Cardiac ventricle fibroblast (primary cell): ENCODE measurements around a stretch of chrX.

DNA sequence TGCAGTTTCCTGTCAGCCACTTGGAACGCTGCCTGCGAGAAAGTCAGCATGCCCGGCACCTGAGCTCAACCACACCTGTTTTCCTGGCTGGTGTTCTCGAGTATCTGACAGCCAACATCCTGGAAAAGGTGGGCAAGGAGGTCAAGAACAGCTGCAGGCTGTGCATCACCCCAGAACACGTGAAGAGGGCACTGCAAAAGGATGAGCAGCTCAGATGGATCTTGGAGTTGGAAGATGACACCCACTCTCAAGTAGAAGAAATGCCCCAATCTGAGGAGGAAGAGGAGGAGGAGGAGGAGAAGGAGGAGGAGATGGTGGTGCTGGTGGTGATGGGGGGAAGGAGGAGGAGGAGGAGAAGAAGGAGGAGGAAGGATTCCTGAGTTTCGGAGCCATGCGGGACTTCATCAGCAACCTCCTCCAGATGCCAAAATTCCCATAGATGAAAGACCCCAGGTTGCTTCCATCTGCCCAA lies 375 bp downstream of the H2AL3 start:
- RAMPAGE, long total RNA = no peak

DNA sequence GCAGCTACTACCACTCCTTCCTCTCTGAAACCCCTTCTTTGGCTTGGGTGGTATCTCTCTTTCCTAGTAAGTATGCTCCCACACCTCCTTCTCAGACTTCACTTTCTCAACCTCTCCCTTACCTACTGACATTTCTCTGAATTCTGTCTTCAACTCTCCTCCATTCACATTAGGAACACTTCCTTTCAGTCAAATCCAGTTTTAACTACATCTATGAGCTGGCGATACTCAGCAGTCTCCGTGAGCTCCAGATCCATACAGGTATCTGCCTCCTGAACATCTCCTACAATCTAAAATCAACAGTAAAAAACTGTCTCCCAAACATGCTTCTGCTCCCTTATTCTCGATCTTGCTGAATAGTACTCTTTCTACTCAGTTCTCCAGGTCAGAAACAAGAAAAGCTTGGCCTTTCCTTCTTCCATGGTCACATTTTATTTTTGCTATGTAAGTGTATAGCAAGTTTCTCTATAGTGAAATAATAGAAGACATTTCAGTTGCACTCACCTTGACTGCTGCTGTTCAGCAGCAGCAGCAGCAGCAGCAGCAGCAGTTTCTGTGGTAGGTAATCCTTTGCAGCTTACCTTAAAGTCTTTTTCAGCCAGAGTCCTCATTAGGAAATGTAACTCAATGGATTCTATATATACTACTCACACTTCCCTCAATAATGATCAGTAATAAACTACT lies 44.9 kb downstream of the RPGR start:
- RAMPAGE, long total RNA = no peak

DNA sequence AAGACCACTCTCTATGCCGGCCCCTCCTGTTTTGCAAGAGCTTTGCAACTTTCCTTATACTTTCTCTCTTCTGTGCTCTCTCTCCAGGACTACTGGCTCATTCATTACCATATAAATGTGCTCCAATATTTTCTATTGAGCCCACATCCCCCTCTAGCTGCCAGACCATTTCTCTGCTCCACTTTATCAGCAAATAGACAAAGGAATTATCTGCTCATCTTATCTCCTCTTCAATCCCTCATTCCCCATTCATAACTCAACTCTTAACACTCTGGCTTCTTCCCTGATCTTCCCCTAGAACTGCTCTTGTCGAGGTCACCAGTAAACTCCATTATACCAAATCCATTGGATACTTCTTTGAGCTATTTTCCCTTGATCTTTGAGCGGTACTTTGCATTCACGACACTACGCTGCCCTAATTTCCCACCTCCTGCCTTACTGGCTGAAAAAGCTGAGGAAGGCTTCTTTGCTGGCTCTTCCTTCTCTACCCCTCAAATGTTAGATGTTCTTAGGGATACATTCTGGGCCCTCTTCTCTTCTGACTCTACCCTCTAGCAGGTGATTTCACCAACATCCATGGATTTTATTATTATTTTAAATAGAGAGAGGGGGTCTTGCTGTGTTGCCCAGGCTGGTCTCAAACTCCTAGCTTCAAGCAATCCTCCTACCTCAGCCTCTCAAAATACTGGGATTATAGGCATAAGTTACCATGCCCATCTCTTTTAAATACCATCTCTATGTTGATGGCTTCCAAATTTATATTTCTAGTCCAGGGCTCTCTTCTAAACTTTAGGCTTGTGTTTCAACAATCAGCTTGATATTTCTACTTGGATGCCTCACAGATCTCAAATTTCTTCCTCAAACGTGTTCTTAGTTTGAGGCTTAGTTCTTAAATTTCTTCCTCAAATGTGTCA lies 33.3 kb downstream of the RPGR start:
- RAMPAGE, long total RNA = no peak

- RAMPAGE, long total RNA = no peak
Observed at GRCh38 chrX:38409332-38409658, 56.9 kb downstream of the OTC start.

GRCh38 chrX:38803229-38803496 lies 1.9 kb downstream of the MID1IP1 start:
- RAMPAGE, long total RNA = no peak

DNA sequence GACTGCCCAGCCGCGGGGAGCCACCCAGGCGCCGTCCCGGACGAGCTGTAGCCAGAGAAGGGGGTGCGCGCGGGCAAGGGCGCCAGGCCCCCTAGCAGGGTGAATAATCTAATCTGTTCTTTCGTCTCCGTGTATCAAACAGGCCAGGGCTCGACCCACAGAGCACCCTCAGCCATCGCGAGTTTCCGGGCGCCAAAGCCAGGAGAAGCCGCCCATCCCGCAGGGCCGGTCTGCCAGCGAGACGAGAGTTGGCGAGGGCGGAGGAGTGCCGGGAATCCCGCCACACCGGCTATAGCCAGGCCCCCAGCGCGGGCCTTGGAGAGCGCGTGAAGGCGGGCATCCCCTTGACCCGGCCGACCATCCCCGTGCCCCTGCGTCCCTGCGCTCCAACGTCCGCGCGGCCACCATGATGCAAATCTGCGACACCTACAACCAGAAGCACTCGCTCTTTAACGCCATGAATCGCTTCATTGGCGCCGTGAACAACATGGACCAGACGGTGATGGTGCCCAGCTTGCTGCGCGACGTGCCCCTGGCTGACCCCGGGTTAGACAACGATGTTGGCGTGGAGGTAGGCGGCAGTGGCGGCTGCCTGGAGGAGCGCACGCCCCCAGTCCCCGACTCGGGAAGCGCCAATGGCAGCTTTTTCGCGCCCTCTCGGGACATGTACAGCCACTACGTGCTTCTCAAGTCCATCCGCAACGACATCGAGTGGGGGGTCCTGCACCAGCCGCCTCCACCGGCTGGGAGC lies 3.5 kb downstream of the MID1IP1 start:
- RAMPAGE, long total RNA = no peak

DNA sequence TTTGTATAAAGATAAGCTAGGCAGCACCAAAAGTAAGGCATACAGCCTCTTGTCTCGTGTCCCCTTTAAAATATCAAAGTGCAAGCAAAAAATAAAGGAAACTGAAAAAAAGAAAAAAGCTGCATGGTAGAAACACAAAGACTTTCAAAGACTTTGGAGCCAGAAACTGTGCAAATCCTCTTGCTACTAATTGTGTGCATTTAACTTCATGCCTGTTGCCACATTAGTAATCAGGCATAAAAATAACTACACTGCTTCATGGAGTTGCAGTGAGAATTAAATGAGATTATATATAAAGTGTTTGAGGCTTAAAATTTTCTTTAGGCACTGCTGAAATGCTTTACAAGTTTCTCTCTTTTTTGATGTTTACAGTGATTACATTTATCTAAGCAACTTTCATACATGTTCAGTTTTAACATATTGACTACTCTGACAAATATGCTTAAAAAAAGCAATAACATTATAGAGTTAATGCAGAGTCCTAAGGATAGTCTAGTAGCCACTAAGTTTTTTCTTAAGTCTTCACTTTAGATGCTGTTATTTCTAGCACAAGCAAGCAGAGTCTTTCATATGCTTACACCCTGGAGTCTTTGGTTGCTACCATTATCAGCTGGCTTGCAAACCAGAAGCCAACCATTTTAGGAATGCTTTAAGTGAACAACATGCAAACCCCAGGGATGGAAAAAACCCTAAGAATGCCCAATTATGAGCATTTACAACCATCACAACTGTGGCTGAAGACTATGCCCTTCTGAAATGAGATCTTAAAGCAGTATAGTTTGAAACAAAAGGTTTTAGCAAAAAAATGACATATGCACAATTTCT lies 6.4 kb downstream of the MID1IP1 start:
- RAMPAGE, long total RNA = no peak

DNA sequence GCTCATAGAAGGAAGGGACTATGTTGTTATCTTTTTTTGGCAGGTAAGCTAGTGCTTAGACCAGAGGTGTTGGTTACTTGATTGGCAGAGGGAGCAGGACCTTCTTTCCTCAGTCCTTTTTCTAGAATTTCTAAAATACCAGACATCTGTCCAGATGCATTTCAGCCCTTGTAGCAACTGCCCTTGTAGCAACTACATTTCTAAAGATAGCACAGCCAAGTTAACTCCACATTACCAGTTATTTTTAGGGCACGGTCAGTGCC lies 62.8 kb downstream of the MID1IP1 start:
- RAMPAGE, long total RNA = no peak

DNA sequence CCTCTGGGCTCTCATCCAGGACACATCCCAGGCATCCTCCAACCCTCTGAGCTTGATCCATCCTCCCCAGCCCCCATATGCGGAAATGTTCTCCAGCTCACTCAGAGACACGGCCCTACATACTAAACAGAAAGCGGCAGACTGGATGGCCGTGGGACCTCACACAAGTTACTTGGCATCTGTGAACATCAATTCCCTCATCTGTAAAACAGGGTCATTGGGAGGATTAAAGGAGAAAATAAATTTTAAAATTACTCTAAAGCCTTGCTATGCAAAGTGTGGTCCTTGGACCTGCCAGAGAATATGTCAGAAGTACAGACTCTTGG lies 626.9 kb downstream of the BCOR start:
- RAMPAGE, long total RNA = no peak

- RAMPAGE, long total RNA = no peak
Observed at GRCh38 chrX:39730798-39731333, 366.9 kb downstream of the BCOR start.

DNA sequence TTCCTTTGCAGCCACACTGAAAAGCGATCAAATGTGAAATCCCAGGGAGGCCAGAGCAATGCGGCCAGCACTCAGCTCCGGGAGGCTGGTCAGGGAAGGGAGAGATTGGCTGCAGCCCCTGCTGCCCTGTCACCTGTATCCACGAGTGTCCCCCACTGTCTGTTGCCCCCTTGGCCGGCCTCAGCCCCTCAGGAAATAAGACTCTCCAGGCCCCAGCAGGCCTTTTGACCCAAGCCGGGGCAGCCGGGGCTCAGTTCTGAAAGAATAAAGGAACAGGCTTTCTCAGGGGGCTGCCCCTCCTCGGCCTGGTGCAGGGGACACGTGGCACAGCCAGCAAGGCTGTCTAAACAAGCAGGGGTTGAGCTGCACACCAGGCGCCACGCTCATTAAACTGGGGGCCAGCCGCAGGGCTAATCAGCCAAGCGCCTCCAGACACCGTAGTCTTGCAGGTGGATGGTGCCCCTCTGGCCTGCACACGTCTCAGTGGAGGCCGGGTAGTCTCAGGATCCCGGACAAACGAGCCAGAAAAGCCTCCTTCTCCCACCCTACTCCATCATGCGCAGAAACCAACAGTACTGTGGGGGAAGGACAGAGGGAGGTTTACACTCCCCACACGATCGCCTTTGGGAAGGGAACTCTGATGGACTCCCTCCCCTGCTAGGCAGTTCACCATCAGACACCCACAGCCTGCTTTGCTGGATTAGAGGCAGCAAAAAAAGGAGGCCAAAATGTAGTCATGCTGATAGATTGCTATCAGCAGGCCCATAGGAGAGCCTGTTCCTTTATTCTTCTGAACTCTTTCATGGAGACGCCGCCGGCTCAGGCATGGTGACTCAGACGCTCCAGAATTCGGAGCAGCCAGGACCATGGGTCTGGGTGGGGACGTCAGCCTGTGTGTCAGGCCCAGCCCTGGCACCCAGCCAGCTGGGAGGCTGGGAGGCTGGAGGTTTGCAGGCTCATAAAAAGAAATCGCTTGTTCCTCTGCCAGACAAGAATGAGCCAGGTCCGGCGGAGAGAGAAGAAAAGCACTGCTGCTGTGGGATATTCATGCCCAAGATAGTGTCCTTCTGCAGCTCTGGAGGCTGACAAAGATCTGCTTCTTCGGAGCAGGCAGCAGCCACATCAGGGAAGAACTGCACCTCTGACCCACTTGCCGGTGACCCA lies 342.4 kb downstream of the BCOR start:
- RAMPAGE, long total RNA = no peak

- RAMPAGE, long total RNA = no peak
Observed at GRCh38 chrX:39797287-39797749, 300.4 kb downstream of the BCOR start.

GRCh38 chrX:39983642-39984664 lies 113.8 kb downstream of the BCOR start:
- RAMPAGE, long total RNA = no peak

- RAMPAGE, long total RNA = no peak
Observed at GRCh38 chrX:40005160-40005938, 92.4 kb downstream of the BCOR start.

DNA sequence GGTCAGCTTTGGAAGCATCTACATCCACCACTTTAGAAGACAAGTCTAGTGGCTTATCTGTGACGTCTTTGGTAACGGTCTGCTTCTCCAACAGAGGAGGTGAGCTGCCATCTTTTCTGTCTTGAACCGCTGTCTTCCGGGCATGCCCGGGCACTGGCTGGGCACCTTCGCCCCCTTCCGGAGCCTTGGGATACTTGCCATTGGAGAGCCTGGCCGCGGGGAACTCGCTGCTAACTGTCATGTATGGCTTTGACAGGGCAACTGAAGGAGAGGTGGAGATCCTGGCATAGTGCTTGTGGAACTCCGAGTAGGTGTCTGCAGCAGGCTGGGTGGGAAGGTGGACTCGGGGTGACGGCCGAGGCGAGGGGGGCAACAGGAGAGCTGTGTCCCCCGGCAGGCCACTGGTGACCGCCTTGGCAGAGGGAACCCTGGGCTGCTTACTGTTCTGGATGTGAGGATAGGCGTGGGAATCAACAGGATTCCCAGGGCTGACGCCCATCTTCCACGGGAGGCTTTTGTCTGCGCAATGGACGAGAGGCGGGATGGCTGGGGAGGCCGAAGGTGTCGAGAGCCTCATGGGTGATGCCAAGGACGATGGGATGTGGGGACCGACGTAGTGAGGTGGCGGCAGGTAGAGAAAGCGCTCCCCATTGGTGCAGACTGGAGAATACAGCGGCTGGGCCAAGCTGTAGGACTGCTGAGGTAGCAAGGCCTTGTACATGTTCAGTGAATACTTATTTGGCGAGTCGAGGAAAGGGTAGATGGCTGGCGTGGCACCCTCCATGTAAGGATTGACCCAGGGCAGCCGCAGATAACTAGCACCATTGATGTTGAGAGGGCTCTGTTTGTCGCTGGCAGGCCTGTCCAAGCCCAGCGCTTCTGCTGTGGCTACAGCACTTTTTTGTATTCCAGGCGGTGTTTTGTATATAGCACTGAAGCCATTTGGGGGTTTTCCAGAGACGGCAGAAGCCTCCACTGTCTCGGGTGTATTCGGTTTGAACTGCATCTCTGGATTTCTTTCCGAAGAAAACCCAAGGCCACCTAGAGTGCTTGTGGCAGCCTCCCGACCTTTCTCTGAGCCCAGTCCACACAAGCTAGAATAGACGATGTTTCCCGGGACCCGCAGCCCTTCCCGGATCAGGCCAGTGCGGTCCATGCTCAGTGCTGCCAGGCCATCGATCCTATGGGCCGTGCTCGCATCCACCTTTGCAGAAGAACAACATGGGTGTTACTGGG lies 23.4 kb downstream of the BCOR start:
- RAMPAGE, long total RNA = no peak

DNA sequence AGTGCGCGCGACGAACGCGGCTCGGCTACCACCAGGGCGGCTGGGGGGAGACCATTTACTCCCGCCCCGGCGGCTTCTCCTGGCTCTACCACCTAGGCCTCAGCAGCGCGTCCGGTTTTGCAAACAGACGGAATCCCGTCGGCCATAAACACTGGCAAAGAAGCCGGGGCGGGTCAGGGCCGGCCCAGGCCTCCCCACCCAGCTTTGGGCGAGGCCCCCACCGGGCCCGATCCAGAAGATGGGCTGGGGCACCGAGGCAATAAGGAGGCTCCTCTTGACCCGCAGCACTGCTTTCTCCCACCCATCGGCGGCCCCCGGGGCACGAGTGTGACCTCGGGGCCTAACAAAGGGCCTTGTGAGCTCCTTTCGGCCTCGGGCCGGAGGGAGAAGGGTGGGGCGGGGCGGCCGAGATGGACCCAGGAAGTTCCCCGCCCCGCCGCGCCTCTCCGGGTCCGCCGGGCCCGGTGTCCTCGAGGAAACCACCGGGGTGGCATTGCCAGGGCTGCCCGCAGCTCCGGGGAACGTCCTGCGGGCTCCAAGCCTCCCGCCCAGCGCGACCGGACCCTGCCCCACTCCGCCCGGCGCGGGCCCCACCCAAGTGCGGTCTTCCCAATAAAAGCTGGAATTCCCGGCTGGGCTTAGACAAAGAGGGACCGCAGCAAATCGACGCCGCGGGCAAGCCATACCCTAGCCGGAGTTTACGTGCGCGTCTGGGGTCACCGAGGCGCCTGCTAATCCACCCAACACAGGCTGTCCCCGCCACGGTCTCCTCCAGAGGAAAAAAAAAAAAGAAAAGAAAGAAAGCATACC lies 5.9 kb downstream of the BCOR start:
- RAMPAGE, long total RNA = no peak

DNA sequence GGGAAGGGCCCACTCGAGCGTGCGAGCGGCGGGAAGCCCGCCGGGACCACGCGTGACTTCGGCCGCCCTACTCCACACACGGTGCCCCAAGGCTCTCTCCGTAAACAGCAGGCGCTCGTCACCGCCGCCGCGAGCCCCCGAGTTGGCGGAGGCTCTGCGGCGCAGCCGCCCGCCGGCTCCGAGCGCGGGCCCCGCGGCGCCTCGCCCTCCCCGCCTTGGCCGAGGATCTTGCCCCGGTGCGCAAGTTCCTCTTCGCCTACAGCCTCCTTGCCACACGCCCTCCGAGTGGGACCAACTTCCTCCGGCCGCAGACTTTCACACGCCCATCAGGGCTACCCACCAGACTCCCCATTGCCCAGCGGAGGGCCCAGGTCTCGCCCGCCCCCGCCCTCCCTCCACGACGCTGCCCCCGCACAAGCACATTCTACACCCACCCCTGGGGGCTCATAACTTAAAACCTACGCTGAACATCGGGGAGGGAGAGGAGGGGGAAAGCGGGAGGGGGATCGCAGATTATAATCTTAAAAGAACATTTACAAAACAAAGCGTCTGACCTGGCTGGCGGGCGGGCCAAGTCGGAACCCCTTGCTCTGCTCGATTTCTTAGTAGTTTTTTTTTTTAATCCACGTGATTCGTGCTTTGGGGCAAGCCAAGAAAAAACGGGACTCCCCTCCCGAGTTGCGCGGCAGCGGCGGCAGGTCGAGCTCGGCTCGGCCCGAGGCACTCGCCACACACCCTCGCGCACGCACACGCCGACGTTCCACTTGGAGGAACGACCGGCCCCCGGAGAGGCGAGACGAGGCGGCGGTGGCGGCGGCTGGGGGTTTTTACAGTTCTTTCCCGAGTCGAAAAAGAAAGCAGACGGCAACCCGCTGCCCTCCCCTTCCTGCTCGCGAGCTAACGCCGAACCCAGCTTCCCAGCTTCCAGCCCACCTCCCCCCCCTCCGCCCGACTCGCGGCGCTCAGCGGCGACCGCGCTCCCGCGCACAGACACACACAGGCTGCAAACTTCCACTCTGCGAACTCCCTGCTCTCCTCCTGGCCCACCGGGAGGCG lies 1.5 kb downstream of the BCOR start:
- RAMPAGE, long total RNA = no peak

- RAMPAGE, long total RNA = no peak
Observed at GRCh38 chrX:40132669-40133104, 34.9 kb upstream of the BCOR start.

- RAMPAGE, long total RNA = no peak
Observed at GRCh38 chrX:40151574-40152113, 53.9 kb upstream of the BCOR start.

- RAMPAGE, long total RNA = no peak
Observed at GRCh38 chrX:40171764-40172046, 73.9 kb upstream of the BCOR start.